ENCODE data around the genes NKX2-8 and FOXA1.

GRCh38 chr14:34842812-34843790 lies 32.1 kb downstream of the BAZ1A start:
- RRBS: no CpG with 5 or more reads among the region's 4 CpGs

DNA sequence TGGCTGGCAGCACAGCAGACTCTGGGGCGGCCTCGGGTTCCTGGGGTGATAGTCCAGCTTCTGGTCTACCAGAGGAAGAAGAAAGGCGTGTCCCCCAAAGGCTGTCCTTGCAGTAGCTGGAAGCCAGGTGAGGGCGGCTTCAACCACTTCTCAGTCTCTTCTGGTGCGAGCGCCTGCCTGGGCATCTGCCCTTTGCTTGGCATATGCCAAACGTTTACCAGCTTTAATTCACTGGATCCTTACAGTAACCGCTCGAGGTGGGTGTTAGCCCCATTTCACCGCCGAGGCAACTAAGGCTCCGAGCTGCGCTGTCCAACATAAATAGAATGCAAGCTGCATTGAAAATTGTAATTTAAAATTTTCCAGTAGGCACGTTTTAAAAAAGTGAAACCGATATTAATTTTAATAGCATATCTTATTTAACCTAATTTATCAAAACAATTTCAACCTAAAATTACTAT lies 786 bp downstream of the FAM177A1 start:
- RRBS: no CpG with 5 or more reads among the region's 15 CpGs

DNA sequence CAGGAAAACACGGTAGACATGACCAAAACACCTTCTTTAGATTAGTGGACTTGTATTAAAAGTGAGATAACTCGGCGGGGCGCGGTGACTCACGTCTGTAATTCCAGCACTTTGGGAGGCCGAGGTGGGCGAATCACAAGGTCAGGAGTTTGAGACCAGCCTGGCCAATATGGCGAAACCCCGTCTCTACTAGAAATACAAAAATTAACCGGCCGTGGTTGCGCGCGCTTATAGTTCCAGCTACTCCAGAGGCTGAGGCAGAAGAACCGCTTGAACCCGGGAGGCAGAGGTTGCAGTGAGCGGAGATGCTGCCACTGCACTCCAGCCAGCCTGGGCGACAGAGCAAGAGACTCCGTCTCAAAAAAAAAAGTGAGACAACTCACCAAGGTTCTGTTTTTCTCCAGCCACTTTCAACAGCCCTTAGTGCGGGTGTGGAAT lies 747 bp downstream of the PPP2R3C start:
- RRBS: no CpG with 5 or more reads among the region's 21 CpGs

DNA sequence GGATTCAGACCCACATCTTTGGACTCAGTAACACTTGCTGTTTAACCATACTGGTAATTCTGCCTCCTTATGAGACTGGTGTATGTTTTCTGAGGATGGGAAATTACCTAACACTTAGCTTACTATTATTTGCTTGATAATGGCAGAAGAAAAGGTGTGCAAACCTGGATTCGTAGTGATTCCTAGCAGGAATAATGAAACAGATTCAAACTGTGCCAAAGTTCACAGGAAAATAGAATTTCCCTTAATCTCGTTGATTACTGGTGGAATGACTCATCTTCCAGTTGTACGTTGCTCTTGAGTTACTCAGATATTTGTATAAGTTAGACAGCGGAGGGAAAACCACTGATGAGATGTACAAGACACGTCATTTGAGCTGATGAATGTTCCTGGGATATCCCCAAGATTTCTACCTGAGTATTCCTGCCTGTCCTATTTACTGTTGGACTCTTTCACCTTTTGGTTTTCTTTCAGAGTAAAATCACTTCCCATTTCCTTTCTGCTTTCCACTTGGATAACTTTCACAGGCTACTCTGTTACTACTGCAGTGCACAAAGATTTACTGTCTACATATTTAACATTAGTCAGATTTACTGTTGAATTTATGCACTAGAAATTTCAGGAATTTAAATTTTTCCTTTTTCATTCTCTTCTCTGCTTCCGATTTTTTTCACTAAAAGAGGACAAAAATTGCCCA lies 37.6 kb downstream of the PRORP start:
- RRBS: no CpG with 5 or more reads among the region's 6 CpGs

DNA sequence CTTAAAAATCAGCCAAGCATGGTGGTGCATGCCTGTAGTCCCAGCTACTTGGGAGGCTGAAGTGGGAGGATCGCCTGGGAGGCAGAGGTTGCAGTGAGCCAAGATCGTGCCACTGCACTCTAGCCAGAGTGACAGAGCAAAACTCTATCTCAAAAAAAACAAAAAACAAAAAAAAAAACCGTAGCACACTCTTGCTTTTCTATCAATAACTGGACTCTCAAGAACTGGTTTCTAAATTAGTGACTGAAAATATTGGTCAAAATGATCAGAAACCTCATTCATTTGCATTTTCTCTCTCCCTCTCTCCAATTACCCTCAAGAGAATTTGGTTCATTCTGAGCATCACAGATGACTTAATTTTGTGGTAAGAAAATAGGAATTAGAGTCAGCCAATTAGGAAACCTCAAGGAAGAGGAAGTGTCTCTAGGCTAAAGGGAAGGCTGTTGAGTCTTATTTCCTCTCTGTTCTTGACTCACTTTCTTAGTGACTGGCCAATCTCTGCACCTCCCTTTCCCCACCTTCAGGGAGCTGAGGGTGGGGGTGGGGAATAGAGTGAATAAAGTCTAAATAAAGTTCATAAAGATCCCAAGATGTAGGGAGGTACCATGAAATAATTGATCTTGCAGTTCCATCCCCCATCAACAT lies 6.9 kb upstream of the PSMA6 start:
- RRBS: no CpG with 5 or more reads among the region's 3 CpGs

- RRBS: no CpG with 5 or more reads among the region's 9 CpGs
These were observed 4.7 kb upstream of the PSMA6 start for GRCh38 chr14:35287204-35288161.

GRCh38 chr14:35384139-35384986 lies 20.2 kb downstream of the NFKBIA start:
- RRBS: no CpG with 5 or more reads among the region's 17 CpGs

- RRBS: no CpG with 5 or more reads among the region's 5 CpGs
These were observed 91.1 kb downstream of the RALGAPA1 start for GRCh38 chr14:35717873-35718519.

GRCh38 chr14:35864849-35865128 lies 38.7 kb downstream of the BRMS1L start:
- RRBS: no CpG with 5 or more reads among the region's 2 CpGs

- RRBS: no CpG with 5 or more reads among the region's 22 CpGs
These were observed 9.7 kb downstream of the NKX2-1 start for GRCh38 chr14:36510034-36511025.

- RRBS: 5% methylated on average over 39 of the region's 75 CpGs
These were observed 2.5 kb downstream of the NKX2-1 start for GRCh38 chr14:36517378-36518010.

- RRBS: 2% methylated on average over 17 of the region's 56 CpGs
These were observed at the start of gene NKX2-8 for GRCh38 chr14:36582109-36582867. NKX2-8 (minus strand) TSS chr14:36582614.

DNA sequence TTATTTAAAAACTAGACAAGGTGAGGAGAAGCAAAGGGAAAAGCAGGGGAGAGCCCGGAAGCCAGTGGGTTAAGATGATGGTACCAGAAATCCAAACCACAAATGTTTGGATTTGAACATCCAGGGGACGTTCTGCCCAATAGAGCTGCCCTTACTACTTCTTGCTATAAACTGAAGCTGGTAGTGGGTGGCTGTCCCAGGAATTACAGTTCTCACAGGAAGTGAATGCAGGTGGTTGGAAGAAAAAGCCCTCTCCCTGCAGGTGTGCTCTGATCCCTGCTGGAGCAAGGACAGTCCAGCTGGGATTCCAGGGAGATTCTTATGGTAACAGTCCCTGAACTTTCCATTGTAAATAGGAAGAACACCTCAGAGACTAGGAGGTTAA lies 111.6 kb downstream of the SLC25A21 start:
- RRBS: no CpG with 5 or more reads among the region's 2 CpGs

DNA sequence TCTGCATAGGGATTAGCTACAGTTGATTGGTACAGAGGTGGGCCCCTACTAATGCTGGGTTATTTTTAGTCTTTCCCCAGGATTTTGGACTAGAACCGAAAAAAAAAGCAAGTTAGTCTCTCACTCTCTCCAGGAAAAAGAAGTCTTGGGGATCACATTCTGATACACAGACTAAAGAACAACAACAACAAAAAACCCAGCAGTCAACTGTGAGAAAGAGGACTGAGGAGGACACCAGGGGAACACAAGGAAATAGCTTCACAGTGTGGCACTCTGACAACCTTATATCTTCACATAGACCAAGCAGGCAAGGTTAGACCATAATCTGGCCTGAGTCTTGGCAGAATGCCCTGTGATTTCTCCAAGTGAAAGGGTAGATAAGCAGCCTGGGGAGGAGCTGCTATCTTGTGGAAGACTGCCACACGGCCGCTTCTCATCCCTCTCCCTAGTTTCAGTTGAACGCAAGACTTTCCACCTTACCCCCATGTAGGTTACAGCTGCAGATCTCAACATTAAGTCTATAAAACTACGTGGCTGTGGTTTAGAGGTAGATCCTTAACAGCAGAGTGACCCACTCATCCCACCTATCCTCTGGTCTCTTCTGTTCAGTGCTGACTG lies 3.7 kb downstream of the SLC25A21 start:
- RRBS: no CpG with 5 or more reads among the region's 5 CpGs

GRCh38 chr14:37592256-37593105 lies 2.6 kb downstream of the FOXA1 start:
- RRBS: 10% methylated on average over 21 of the region's 73 CpGs

DNA sequence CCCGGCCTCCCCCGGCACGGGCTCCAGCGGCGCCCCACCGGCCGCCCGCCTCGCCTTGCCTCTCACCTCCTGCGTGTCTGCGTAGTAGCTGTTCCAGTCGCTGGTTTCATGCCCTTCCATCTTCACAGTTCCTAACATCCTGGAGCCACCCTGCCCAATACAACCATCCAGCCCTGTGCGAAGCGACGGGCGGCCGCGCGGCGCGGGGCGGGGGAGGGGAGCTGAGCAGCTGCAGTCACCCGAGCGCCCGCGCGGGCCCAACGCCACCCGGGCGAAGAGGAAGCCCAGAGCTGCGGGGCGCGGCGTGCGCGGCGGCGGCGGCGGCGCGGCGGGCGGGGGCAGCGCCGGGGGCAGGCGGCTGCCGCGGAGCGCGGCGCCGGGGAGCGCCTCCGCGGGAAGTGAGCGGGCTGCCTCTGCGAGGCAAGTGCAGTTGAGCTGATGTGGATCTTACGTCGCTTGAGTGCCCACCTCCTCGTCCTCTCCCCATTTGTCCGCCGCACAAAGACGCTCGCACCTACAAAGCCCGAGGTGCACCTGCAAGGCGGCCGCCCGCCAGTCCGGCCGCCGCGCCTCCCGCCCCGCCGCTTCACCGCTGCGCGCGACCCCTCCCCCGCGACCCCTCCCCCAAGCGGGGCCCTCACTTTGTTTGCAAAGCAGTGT lies at the start of gene FOXA1:
FOXA1 (minus strand) TSS at position 415 of the 660 bp plus-strand sequence.
- RRBS: 3% methylated on average over 16 of the region's 83 CpGs

- RRBS: no CpG with 5 or more reads among the region's 7 CpGs
These were observed 269.8 kb downstream of the TTC6 start for GRCh38 chr14:37865257-37865607.

DNA sequence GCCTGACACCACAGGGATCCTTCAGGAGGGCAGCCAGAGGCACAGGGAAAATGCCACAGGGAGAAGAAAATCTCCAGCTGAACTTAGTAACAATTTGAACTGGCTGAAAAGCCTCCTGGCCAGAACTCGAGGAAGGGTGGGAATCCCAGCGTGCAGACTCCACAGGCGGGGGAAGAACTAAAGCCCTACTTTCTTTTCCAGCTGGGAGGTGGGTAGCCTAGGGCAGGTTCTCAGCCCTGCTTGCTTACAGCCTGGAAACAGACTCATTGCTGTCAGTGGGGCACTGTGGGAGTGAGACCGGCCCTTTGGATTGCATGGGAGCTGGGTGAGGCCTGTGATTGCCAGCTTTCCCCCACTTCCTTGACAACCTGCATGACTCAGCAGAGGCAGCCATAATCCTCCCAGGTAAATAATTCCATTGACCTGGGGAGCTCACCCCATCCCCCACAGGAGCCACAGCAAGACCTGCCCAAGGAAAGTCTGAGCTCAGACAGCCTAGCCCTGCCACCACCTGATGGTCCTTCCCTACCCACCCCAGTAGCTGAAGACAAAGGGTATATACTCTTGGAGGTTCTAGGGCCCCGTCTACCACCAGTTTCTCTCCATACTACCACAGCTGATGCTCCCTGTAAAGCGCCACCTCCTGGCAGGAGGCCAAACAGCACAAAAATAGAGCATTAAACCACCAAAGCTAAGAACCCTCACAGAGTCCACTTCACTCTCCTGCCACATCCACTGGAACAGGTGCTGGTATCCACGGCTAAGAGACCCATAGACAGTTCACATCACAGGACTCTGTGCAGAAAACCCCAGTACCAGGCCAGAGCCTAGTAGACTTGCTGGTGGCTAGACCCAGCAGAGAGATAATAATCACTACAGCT lies 294.2 kb downstream of the SEC23A start:
- RRBS: no CpG with 5 or more reads among the region's 7 CpGs

DNA sequence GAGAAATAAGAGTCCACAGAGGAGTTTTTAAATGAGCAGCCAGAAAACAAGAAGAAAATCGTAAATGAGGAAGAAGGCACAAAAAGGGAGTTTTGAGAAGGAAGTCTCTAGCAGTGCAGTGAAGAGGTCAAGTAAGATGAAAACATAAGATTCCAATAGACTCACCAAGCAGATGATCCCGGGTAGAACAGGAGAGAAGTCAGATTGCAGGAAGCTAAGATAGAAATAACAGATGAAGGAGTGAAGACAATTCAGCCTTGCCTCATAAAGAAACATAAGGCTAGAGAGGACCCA lies 229.1 kb downstream of the SEC23A start:
- RRBS: no CpG with 5 or more reads among the region's 2 CpGs

All from iris pigment epithelial cell (primary cell).